ENCODE measurements around the genes NFATC4 and CMA1.

GRCh38 chr14:24231873-24232248 is 306 bp downstream of the NEDD8 start:
- RRBS = no CpG with 5 or more reads among the region's 17 CpGs

DNA sequence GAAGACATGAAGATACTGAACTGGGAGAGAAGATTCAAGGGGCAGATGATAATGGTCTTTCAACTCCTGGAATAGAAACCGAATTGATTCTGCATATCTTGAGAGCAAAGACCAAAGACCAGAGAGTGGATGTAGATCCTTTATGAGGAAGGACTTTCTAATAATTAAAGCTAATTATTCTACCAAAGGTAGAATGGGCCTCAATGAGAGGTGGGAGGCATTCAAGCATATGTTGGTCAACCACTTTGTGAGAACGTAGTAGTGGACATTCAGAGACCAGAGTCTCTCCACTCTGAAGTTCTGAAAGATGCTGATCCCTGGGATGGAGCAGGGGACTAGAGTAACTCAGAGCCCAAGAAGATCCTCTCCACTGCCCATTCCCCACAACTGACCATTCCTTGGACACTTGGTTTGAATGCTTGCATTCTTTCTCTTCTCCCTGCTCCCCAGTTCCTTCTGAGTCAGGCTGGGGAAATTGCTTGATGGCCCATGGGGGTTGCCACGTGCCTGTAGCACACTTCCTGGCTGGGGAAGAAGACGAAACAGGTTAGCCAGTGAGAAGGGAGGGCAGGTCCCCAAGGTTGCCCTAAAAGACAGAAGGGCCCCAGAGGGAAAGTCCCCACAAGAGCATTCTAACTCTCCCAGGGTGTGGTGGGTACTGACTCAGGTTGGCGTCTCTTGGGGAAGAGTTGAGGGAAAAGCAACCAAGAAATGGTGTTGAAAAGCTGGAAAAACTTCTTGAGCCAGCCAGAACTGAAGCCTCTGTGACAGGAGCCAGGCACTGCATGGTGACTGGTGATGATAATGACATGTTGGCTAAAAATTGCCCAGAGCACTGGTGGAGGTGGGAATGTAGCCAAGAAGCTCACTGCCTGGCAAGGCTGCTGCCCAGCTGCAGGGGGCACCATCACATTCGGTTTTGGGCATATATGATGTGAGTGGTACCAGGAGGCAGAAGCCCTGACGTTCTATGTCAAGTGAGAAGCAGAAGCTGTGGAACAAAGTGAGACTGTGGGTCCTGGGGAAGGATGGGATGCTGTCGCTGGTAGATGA is 7.8 kb upstream of the RABGGTA start:
- RRBS = no CpG with 5 or more reads among the region's 8 CpGs

- RRBS = no CpG with 5 or more reads among the region's 9 CpGs
Measured at GRCh38 chr14:24296502-24297228, 2.9 kb downstream of the DHRS1 start.

DNA sequence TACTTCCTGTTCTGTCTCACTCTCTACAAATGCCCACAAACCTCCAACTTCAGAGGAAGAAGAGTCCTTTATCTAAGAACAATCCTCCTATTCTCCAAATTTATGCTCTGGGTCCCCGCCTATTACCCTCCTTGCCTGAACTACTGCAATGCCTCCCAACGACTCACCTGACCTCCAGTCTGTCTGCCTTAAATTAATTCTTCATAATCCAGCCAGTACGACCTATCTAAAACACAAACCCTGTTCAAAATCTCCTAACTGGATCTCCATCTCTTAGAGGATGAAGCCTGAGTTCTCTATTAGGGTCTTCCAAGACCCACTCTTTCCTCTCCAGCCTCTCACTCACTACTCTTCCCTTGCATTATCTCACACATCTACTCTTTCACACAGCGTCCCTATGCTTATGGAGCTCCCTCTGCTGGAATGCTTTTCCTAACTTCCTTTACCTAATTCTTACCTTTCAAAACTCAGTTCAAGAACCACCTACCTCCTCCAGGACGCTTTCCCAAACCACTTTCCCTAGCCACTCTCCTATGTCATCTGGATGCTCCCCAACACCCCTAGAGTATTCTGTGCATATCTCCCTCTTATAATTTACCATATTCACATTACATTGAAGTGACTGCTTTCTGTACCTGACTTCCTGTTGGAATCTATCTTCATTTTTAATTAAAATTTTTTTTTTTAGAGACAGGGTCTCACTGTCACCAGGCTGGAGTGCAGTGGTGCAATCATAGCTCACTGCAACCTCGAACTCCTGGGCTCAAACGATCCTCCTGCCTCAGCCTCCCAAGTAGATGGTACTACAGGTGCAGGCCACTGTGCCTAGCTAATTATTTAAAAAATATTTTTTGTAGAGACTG is 2.0 kb downstream of the DHRS1 start:
- RRBS = no CpG with 5 or more reads among the region's 7 CpGs

GRCh38 chr14:24312162-24312574 is 866 bp downstream of the LTB4R start:
- RRBS = no CpG with 5 or more reads among the region's 1 CpG

DNA sequence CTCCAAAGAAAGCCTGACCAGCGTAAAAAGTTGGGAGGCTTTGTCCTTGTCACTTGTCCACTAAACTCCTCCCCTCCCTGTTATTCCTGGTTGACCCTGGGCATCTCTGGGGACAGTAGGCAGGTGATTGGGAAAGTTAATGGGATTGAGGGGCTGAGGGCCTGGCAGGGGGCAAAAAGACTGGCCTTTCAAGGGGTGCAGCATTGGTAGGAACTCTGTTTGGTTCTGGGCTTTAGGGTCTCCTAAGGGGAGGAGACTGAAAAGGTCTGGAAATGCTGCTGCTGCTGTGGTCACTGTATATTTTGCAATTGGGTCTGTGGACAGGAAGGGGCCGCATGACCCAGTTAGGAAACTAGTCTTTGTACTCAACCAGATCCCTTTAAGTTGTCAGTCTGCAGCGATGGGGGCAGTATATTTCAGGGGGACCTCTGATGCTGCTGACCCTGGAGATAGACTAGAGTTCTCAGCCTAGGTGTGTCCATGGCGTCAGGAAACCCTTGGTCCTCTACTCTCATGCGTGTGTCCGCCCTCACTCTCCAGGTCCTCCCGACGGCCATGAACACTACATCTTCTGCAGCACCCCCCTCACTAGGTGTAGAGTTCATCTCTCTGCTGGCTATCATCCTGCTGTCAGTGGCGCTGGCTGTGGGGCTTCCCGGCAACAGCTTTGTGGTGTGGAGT is 3.9 kb downstream of the LTB4R start:
- RRBS = no CpG with 5 or more reads among the region's 10 CpGs

GRCh38 chr14:24329092-24329689 is 5.7 kb downstream of the ADCY4 start:
- RRBS = no CpG with 5 or more reads among the region's 12 CpGs

- RRBS = no CpG with 5 or more reads among the region's 5 CpGs
Measured at GRCh38 chr14:24335875-24336387, 1.1 kb upstream of the ADCY4 start.

GRCh38 chr14:24367755-24368313 is at the start of gene NFATC4:
NFATC4 (plus strand) TSS chr14:24368184.
- RRBS = no CpG with 5 or more reads among the region's 16 CpGs

DNA sequence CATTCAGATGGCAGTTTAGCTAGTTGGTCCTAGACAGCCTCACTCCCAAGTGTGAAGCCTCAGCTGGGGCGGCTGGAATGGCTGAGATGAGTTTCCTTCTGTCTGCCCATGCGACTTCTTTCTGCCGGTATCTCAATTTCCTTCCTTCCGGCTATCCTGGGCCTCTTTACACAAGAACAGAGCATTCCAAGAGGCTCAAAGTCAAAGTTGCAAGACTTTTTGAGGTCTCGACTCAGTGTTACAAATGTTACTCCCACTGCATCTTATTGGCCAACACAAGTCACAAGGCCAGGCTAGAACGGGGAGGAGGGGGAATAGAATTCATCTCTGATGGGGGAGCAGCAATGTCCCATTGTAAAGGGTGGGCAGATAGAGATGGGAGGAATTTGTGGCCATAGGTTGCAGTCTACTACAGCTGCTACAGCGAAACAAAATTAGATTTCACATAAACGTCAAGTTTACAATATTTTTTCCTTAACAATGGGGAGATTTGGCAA is 9.6 kb upstream of the NYNRIN start:
- RRBS = no CpG with 5 or more reads among the region's 8 CpGs

DNA sequence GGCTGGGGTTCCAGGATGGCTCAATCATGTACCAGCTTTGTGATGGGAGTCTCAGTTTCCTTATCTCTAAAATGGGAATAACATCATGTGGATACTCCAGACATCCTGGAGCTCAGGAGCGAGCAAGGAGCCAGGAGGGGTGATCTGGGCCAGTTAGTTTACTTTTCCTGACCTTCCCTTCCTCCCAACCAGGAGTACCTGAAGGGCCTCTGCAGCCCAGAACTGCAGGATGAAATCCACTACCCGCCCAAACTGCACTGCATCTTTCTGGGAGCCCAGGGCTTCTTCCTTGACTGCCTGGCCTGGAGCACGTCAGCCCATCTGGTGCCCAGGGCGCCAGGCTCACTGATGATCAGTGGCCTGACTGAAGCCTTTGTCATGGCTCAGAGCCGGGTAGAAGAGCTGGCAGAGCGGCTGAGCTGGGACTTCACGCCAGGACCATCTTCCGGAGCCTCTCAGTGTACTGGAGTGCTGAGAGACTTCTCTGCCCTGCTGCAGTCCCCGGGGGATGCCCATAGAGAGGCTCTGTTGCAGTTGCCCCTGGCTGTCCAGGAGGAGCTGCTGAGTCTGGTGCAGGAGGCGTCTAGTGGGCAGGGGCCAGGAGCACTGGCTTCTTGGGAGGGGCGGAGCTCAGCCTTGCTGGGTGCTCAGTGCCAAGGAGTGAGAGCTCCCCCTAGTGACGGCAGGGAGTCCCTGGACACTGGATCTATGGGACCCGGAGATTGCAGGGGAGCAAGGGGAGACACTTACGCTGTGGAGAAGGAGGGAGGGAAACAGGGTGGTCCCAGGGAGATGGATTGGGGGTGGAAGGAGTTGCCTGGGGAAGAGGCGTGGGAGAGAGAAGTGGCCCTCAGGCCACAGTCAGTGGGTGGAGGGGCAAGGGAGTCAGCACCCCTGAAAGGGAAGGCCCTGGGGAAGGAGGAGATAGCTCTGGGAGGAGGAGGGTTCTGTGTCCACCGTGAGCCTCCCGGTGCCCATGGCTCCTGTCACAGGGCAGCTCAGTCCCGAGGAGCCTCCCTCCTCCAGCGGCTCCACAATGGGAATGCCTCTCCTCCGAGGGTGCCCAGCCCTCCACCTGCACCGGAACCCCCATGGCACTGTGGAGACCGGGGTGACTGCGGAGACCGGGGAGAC is 1.9 kb downstream of the KHNYN start:
- RRBS = 72% methylated on average over 5 of the region's 24 CpGs

DNA sequence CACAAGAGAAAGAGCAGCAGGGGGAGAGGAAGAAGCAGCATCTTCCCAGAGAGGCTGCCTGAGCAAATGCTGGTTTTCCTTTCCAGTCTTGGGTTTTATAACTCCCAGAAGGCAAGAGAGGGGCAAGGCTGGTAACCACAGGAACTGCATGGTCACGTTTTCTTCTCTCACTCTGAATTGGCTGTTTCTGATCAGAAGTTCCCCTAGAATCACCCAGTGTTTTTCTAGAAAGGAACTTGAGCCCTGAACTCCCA is at the start of gene CMA1:
Gene CMA1, minus strand, starts transcription at position 71 of the 254 bp plus-strand sequence.
- RRBS = no CpG with 5 or more reads among the region's 1 CpG

DNA sequence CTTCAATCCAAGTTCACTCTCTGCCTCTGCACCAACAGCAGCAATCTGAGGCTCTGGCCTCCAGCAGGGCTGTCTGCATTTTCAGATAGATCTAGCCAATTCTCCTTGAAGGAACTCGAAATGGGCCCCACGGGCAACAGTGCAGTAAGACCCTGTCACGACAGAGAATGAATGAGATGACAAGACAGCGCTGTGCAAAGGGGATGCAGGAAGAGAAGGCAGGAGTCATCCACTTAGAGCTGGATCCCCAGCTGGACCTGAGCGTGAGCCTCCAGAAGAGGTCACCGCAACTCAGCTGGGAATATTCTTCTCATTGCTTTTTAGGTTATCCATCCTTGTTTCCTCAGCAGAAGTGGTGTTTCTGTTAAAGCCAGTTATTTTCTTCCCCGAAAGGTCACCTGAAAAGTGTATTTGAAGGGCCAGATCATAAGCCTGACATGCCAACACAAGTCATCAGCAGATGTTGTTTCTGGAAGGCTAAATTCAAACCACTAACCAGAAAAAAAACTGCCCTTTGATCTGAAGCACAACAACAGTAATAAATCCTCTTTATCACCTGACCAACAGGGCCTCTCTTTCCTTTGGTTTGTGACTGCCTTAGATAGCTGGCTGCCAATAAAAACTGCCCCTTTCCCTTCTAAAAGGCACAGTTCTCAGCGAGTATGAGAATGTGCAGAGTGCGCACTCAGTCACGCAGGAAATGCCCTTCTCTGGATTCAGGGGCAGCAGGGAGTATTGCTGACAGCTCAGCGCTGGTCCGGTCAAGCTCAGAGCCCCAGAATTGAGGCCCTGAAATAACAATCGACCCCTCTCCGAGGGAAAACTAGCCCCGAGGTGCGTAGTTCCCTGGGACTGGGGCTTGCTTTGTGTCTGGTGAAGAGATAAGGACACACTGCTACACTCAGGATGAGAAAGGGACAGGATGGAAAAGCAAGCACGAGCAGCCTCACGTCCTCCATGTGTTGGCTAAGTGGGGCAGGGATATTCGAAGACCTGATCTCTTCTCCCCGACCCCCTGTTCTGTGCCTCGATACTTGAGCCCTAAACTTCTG is 184.0 kb upstream of the GZMB start:
- RRBS = no CpG with 5 or more reads among the region's 21 CpGs

- RRBS = no CpG with 5 or more reads among the region's 5 CpGs
Measured at GRCh38 chr14:24974220-24974480, 75.8 kb downstream of the STXBP6 start.

DNA sequence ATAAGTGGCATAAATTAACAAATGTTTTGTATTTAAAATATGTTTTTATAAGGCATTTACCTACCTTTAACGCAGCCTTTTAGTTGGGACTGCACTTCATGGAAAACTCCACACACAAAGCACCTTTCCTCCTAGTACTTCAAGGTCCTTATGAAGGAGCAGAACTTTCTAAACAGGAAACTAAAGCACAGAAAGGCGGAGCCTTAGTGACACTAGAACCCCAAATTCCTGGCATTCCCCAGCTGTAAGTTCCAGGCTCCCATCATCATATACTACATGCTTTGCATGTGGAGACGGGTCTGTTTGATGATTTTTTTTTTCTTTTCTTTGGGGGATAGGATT is 39.5 kb downstream of the STXBP6 start:
- RRBS = no CpG with 5 or more reads among the region's 3 CpGs

DNA sequence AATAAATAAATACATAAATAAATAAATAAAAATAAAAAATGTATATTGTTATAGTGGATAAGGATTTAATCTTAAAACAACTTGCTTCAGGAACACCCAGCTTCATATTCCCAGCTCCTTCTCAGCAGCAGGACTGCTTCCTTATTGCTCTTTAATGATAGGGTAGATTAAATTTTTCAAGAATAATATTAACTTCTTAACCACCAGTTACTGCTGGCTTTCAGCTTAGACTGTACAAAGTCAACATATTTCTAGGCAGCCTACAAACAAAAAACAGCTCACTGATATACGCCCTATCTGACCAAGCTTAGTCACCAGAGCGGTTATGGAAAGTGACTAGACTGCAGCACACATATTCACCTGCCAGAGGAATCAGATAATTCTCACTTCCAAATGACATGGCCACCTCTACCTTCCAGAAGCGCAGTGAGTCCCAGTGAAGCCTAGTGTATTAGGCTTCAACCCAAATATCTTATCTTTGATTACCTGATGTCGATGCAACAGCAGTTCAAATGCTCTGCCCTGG is 8.6 kb downstream of the STXBP6 start:
- RRBS = no CpG with 5 or more reads among the region's 4 CpGs

- RRBS = no CpG with 5 or more reads among the region's 14 CpGs
Measured at GRCh38 chr14:25132844-25133373, 83.0 kb upstream of the STXBP6 start.

DNA sequence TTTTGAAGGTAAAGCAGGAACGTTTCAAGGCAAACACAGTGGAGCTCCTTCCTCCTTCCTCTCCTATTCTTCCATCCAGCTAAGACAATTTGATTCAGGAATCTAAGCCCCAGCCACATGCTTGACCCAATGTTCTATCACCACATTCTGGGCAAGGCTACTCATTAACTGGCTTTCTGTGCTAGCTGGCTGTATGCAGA is 266.9 kb downstream of the NOVA1 start:
- RRBS = no CpG with 5 or more reads among the region's 1 CpG

DNA sequence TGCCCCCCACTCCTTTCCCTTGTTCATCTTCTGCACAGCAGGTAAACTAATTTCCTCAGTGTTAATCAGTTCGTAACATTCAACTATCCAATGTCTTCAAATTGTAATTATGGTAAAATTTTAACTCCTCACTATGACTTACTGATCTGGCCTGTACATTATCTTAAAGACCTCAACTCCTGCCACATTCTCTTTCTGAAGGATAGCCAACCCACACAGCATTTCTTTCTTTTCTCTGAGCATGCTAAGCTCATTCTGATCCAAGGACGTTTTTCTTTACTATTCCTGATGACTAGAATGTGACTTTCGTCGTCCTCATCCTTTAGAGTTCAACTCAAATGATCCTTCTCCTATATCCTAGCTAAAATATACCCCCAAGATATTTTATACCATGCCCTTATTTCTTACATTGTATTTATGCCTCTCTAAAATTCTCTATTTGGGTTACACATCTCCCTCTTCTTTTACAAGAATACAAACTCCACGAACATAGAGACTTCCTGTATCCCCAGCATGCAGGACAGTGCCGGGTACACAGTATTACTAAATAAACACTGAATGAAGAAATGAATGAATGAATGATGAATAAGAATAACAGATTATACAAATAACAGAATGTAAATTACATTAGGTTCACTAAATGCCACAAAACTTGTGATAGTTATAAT is 59.0 kb downstream of the NOVA1 start:
- RRBS = no CpG with 5 or more reads among the region's 6 CpGs

DNA sequence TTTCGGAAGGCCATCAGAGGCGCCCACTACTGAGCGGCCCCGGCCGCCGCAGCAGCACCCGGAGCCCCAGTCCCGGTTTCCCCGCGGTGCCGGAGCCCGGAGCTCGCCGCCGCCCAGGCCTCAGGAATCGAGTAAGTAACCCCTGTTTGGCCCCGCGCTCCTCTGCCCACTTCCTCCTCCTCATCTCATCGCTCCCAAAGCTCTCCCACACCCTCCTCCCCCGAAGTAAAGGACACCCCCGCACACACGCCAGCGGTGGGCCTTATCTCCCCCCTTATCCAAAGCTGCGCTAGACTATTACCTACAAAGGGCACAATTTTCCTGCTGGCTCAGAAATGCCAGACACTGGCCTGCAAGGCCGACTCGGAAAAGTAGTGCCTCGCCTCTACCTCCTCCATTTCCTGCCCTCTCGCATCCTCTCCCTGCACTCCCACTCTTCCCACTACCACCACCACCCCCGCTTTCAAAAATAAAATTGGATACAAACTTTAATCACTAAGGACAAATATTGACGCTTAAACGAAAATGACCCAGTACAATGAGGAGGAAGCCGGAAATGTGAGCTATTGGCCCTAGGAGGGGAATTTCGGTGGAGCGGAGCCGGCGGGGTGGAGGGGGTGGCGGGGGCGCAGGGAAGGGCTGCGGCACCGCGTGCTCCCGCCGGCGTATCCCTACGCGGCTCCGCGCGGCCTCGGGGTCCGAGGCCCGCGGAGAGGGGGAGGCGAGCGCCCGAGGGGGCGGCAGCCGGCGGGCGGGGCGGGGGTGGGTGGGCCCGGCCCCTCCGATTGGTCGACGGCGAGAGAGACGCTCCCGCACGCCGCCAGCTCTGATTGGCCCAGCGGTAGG is 481 bp upstream of the FOXG1 start:
- RRBS = 9% methylated on average over 16 of the region's 71 CpGs